Bronchial epithelial cell (primary cell): ENCODE measurements around the genes MED6 and SIPA1L1.

GRCh38 chr14:69559417-69560012 is 15.2 kb downstream of the CCDC177 start:
- RRBS, 2 experiments, result no CpG with 5 or more reads among the region's 7 CpGs

DNA sequence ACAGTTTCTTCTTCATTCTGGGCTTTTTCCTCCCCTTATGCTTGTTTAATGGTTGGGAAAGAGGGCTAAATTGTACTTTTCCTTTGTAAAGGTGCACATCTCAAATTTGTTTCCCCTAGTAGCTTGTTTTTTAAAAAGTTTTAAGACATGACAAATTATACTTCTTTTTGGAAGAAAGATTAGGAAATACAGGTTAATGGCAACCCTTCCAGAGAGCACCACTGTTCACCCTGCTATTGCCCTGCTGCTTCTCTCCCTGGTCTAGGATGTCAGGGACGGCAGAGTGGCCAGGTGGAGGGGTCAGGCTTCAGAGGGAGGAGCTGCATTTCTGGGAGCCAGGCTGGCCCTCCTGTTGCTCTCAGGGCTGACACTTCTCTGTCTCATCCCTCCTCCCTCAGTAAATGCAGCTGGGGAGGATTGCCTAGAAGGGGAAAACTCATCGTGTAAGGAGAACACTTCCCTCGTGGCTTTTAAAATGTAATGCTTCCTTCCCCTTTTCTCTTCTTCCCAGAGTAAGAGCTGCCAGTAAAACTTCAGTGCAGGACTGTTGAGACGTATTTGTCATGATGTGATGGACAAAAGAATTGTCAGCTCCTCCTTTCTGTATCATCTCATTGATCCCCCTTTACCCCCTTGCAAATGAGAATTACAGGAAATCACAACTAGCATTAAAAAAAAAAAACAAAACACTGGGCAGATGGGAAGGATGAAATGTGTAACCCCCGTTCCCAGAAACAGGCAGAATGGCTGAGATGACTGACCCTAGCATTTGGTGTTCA is 20.8 kb downstream of the SUSD6 start:
- RRBS, 2 experiments, result no CpG with 5 or more reads among the region's 5 CpGs

DNA sequence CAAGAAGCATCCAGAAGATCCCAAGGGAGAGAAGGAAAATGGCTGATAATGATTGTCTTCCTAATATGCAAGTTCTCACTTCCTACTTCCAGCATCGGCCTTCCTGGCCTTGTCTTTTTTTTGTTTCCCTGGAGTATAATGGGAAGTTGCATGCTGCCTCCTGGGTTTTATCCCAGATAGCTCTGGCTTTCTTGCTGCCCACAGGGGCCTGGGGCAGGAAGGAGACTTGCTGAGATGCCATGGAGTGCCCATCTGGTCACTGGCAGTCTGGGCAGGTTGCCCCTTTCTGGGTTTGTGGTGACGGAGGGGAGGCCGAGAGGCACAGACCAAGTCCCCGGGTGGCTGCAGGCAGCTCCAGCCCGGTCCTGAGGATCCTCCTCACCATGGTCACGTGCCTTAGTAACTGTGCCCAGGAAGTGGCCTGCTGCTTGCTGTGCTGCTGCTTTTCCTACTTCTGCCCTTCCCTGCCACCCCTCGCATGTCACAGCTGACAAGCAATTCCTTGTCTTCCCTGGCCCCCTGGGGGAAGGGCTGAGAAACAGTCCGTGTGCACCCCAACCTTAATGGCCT is 55.1 kb upstream of the SRSF5 start:
- RRBS, 2 experiments, result no CpG with 5 or more reads among the region's 8 CpGs

- RRBS, 2 experiments, result no CpG with 5 or more reads among the region's 4 CpGs
Measured at GRCh38 chr14:69717596-69718202, 49.2 kb upstream of the SRSF5 start.

GRCh38 chr14:69776584-69777374 is 9.8 kb downstream of the SRSF5 start:
- RRBS, 2 experiments, result no CpG with 5 or more reads among the region's 8 CpGs

- RRBS, 2 experiments, result no CpG with 5 or more reads among the region's 4 CpGs
Measured at GRCh38 chr14:69794726-69795324, 2.2 kb downstream of the SLC10A1 start.

GRCh38 chr14:70293714-70294176 is 65.7 kb downstream of the COX16 start:
- RRBS, 2 experiments, result no CpG with 5 or more reads among the region's 8 CpGs

DNA sequence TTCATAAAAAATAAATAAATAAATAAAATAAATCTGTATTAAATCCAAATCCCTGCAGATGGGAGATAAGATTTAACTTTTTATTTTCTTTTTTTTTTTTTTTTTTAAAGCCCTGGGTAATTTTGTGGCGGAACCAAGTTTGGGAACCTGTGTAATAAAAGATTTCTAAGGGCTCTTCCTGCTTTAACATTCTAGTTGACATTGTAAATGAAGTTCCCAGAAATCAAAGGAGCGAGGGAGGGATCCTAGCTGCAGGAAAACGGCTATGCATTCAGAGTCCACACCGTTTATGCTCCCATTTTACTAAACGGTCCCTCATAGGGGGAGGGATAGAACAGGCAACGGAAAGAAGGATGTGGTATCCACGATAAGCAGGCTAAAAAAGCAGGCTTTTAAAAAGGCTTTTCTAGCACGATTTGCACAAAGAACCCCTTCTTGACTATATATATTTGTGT is 633 bp downstream of the SYNJ2BP start:
- RRBS, 2 experiments, result no CpG with 5 or more reads among the region's 8 CpGs

- RRBS, 2 experiments, result no CpG with 5 or more reads among the region's 28 CpGs
Measured at GRCh38 chr14:70555492-70556370, 20.9 kb upstream of the ADAM20 start.

GRCh38 chr14:70600102-70601140 is at the start of gene MED6:
Gene MED6 (minus strand): TSS chr14:70600655.
- RRBS, 2 experiments, result no CpG with 5 or more reads among the region's 50 CpGs

DNA sequence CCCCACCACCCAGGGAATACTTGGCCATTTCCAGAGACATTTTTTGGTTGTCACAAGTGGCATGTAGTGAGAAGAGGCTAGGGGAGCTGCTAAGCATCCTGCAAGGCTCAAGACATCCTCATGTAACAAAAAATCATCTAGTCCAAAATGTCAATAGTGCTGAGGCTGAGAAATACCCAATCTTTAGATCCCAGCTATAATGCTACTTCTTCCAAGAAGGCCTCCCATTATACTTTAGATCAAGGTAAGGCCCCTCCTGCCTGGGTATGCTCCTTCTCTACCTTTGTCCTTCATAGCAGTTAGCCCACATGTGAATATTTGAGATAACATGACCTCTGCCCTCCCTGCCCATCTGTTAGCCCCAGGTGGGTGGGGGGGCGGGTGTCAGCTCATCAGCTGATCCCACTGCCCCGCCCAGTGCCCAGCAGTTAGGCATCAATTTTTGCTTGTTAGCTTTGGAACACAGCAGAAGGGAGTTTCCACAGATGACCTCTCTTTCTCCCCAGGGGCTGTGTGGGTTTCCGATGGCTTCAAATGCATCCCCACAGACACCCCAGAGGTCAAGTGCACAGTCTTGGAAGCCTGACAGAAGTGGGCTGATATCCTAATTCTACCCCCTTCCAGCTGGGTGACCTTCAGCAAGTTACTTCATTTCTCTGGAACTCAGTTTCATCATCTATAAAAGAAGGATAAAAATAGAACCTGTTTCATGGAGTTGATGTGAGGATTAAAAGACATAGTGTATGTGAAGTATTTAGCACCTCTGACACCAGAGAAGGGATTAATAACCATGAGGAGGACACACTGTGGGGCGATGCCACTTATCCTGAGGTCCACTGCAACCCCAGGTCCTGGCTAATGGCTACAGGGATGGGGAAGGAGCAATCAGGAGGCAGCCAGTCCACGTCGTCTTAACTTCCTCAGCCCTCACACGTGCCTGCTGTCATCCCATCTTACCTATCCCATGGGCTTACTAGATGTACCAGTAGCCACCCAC is 21.9 kb downstream of the TTC9 start:
- RRBS, 2 experiments, result no CpG with 5 or more reads among the region's 7 CpGs

DNA sequence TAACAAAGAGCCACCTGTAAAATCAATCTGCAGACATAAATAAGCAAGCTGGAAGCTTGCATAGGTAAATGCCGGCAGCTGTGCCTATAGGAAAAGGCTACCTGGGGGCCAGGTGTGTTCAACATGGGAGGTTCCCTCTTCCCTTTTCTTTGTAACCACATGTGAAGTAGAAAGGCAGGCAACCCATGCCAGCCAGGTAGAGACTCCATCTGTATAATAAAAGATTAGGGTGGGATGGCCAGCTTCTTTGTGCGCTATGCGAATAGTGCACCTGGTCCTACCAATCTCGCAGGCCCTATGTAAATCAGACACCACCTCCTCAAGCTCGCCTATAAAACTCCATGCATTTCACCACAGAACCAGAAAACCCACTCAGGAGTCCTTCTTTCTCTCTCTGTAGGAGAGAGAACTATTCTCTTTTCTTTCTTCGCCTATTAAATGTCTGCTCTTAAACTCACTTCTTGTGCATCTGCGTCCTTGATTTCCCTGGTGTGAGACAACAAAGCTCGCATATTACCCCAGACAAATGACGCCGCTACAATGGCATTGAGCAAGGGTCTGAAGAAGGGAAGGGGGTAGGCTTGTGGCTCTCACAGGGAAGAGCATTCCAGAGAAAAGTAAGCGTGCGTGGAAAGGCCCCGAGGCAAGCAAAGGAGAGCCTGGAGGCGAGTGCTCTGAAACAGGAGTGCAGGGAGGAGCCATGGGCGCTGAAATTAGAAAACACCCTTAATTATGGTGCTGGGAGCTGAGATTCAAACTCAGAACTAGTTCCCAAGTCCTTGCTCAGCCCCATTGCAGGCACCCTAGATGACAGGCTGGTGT is 67.3 kb downstream of the TTC9 start:
- RRBS, 2 experiments, result no CpG with 5 or more reads among the region's 15 CpGs

DNA sequence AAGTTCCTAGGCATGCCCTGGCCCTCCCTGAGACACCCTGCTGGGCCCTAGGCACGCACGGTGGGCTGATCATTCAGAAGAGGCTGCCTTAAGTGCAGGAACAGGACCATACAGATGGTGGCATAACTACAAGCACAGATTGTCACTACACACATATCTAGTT is 54.2 kb downstream of the MAP3K9 start:
- RRBS, 2 experiments, result no CpG with 5 or more reads among the region's 2 CpGs

DNA sequence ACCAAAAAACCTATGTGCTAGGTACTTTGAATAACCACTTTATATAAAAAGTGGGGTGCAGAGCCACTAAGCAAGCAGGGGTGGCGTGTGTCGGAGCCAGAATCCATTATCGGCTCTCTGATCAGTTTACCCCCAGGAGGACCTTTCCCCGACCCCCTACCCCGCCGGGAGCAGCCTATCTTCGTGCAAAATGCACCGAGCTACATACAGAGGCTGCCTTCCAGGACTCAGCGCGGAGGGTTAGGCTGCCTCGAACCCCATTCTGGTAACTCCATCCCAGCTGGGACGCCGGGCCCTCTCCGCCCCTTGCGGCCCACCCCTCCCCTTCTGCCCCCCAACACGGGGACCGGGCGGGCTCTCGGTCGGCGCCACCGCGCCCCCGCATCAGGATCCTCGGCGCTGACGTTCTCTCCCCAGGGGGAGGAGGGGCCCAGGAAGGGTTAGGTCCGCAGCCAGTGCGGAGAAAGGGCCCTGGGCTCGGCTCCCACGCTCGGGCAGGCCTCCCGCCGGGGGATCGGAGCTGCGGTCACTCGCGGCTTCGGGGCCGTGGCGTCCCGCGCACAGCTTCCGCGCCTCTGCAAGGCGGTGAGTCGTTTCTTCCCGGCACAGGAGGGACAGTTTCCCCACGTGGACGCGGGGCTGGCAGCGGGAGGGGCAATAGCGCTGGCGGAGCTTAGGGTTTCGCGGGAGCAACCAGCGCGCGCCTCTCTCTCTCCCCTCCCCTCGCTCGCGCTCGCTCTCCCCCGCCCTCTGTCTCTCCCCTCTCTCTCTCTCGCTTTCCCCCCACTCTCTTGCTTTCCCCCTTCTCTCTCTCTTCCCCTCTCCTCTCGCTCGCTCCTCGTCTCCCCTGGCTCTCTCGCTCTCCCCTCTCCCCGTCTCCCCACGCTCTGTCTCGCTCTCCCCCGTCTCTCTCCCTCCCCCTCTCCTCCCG is 12.5 kb upstream of the MAP3K9 start:
- RRBS, 2 experiments, result 1 to 2% methylated on average over 16 of the region's 74 CpGs

DNA sequence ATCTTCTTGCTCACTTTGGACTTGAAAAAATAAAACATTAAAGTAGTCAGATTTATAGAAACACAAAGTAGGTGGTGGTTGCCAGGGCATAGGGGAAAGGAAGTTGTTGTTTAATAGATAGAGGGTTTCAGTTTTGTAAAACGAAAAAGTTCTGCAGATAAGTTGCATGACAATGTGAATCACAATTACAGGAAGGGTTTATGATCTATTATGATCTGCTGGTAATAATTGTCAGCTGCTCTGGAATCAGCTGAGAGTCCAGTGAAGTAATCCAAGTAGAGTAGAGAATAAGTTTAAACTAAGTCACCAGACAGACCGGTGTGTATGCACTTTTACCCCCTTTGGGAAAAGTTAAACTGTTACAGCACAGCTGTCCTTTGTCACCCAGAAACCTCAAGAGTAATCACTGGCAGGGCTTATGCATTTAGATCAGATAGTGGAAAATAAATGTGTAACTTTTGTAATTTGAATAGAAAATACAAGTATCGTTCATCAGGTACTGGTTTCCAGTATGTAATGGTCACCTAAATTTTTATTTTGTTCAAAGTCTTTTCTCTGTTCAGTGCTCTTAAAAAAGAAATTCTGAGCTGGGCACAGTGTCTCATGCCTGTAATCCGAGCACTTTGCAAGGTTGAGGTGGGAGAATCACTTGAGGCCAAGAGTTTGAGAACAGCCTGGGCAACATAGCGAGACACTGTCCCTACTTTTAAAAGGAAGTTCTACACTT is 27.6 kb downstream of the PCNX1 start:
- RRBS, 2 experiments, result no CpG with 5 or more reads among the region's 5 CpGs

DNA sequence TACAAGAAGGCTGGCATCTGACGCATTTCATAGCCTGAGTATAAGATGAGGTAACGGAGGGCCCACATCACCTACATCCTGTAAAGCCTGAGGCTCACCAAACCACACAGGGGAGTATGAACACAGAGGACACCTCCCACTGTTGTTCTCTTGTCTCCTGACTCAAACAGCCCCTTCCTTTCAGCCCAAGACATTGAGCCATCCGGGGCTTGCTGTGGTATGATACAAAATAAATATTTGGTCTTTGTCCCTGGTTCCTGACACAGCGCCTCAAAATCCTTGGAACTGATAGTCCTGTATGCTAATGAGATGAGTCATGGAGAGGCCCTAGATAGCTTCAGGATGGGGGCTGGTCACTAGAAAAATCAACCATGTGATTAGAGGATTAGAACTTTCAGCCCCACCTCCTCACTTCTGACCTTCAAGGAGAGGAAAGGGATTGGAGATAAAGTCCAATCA is 176.8 kb upstream of the SIPA1L1 start:
- RRBS, 2 experiments, result no CpG with 5 or more reads among the region's 4 CpGs

GRCh38 chr14:71320032-71320830 is at the start of gene SIPA1L1:
Gene SIPA1L1 (plus strand): TSS chr14:71320476.
- RRBS, 2 experiments, result under 1 to 2% methylated on average over 24 of the region's 63 CpGs

DNA sequence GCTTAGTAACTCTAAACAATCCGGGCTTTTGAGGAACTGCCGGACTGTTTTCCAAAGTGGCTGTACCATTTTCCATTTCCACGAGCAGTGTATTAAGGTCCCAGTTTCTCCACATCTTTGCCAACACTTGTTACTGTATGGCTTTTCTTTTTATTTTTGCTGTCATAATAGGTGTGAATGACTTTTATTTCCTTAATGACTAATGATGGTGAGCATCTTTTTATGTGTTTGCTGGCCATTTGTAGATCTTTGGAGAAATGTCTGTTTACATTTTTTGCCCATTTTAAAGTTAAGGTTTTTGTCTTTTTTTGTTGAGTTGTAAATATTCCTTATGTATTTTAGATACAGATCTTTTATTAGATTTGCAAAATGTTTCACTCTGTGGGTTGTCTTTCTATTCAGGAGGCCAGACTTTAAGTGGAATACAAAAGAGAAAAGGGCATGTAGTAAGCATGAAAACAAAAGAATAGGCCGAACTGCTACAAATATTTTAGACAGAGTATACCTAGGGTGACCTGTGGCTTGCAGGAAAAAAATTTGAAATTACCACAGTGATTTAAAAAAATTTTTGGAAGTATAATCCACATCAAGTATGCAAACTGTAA is 27.4 kb downstream of the SIPA1L1 start:
- RRBS, 2 experiments, result no CpG with 5 or more reads among the region's 4 CpGs

DNA sequence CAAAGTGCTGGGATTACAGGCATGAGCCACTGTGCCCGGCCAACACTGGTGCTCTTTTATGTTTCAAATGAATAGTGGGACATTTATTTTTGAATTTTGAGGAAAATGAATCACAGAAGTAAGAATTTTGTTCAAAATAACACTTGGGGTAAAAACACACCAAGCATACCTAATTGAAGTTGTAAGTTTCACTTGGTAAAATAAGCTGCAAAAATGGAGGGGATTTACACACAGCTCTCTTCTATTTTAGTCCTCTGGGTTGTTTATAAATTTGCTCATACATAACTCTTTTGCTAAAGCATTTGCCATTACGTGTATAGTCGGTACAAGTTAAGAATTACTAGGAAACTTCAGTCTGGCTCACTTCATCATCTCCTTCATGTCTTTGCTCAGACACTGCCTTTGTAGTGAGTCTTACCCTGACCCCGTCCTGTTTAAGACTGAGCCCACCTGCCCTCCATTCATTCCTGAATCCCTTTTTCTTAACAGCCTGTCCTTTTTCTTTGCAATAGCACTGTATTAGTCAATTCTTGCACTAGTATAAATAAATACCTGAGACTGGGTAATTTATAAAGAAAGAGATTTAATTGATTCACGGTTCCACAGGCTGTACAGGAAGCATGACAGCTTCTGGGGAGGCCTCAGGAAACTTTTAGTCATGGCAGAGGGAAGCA is 38.0 kb downstream of the SIPA1L1 start:
- RRBS, 2 experiments, result no CpG with 5 or more reads among the region's 5 CpGs

DNA sequence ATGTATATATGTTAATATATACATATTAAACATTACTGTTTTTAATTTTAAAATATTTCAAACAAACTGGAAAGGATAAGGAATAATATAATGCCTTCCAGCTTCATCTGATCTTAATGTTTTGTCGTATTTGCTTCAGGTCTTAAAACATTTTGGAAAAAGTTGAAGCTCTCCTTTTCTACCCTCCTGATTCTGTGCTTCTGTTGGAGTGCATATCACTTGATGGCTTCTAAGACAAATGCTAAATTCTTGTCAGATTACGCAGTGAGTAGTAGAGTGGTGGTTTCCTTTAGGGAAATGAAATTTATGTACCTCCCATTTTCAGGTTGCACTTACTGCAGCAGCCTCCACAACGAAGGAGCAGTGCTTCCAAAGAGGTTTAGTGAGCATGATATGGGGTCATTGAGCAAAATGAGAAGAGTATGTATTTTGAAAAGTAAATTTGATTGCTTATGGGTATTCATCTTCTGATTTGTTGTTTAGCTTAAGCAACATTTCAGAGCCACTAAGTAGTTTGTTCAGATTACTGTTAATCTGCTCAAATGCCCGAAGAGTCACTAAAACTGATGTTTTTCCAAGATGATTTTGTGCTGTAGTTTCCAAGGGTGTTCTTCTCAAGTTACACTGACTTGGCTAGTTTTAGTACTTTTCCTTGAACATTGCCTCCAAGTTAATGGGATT is 80.5 kb downstream of the SIPA1L1 start:
- RRBS, 2 experiments, result no CpG with 5 or more reads among the region's 4 CpGs